ENCODE data around the gene GOLGA6C.

DNA sequence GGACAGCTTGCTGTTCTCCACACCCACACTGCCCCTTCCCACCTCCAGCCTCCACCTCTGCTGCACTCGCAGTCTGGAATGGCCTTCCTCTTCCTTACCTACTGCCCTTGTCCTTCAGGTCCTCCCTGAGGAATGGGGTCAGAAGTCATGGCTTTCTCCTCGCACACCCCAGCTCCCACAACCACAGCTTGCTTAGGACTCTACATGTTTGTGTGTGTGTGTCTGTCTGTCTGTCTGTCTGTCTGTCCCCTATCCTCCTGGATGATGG, 40.5 kb downstream of the CCDC33 start:
- RAMPAGE, long total RNA: no peak
- RRBS: no CpG with 5 or more reads among the region's 2 CpGs

- RAMPAGE, long total RNA: no peak
- RRBS: no CpG with 5 or more reads among the region's 13 CpGs
These were observed 2.7 kb downstream of the CYP11A1 start for GRCh38 chr15:74364650-74365274.

DNA sequence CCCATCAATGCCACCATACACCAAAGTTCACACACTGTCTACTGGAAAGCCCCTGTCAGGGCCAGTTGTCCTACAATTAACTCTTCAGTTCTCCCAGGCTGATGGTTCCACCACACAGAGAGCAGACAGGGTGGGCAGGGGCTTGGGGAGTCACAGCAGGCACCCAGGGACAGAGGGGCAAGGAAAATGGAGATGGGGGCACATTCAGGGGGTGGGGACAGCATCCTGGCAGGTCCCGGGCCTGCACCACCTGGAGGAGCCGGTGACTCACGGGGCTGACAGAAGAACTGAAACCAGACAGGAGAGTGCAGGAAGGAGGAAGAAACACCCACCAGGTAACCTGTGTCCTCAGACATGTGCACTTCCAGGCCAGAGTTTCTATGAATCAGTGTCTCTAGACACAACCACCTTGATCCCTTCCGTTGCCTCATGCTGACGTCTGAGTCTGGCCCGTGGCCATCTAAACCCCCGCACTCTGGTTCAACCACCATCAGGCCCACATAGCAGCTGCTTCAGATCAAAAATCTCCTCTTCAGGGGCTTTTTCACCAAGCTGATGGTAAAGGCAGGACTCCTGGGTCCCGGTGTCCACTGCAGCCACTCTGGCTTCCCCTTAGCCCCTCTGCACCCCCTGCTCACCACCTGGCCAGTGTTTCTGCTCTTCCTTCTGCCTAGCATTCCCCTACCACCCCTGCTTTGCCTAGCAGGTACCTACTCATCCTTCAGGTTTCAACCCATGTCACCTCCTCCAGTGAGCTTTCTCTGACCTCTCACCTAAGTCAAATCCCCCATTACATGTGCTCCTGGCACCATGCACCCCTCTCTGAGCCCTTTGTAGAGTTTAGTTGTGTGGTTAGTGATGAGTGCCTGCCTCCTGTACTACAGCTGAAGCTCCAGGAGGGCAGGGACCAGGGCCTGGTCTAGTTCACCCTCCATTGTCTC, 16.5 kb upstream of the CYP11A1 start:
- RAMPAGE, long total RNA: no peak
- RRBS: no CpG with 5 or more reads among the region's 8 CpGs

DNA sequence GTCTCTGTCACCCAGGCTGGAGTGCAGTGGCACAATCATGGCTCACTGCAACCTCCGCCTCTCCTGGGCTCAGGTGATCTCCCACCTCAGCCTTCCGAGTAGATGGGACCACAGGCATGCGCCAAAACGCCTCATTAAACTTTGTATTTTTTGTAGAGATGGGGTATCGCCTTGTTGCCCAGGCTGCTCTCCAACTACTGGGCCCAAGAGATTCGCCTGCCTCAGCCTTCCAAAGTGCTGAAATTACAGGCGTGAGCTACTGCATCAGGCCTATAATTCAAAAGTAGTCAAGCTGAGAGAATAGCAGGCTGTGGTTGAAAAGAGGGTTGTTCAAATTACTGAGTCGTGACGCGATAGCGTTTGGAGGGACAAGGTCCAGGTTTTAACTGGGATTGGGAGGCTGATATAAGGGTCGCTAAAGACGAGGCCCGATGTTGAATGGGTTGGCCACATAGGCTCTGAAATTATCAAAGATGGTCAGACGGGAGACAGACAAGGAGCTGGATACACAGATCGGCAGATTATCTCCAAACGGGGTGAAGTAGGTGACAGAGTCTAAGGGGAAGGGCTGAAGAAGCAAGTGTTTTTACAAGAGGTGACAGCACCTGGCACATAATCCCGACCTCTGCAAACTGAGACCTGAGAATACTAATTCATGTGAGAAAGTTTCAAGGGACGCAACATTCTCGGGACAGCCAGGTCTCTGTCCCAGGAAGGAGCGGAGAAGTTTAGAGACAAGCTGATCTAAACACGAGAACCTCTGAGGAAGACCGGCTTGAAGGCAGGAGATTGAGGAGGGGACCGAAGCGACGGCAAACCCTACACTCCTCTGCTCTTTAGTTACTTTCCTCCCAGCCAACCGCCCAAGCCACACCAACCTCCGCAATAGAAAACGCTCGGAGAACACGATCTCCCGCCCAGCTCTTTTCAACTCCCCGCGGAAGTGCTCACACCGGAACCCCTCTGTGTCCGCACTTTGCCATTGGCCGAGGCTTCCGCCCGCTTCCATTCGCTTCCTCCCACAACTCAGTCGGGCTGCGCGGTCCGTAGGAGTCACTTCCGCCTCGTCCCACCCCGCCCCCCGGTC, 657 bp upstream of the ARID3B start:
- RAMPAGE, long total RNA: no peak
- RRBS: no CpG with 5 or more reads among the region's 48 CpGs

DNA sequence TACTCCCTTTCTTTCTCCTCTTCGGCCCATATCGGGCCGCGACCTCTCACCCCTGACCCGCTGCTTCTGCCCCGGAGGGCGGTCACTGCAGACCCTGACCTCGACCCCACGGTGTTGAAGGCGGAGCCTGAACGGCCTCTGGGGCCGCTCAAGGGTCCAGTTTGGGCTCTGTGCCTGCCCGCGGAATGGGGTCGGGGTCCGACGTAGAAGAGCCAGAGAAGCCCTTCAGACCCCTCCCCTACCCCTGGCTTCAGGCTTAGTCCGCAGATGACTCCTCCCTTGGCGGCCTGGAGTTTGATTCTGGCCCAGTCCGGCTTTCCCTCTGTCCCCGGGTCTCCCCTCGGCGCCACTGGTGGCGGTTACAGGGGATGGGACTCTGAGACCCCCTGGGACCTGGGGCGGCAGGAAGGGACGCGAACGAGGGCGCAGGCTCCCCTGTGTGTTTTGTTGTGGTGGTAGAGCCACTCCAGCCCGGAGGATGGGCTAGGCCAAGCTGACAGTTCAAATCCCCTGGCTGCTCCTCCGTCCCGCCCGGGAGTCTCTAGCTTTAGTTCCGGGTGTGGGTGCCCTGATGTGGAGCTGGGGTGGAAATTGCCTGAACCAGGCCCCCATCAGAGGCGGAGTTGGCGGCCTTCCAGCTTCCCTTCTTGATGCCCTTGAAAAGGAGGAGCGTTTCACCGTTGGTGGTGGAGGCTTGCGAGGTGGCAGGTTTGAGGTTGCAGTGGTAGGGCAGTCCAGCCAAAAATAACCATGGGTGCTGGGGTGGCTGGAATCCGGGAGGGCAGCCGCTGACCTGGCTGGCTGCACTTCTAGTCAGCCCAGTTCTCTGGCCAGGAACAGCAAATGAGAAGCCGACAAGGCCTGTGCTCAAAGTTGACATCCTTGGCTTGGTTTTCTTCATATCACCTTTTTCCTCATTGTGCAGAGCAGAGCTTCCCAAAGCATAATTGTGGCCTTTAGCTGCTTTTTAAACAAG, 646 bp downstream of the CLK3 start:
- RAMPAGE, long total RNA: no peak
- RRBS: 2% methylated on average over 4 of the region's 42 CpGs

- RAMPAGE, long total RNA: no peak
- RRBS: no CpG with 5 or more reads among the region's 6 CpGs
These were observed 6.6 kb downstream of the CLK3 start for GRCh38 chr15:74622269-74622591.

- RAMPAGE, long total RNA: start-site peak on the plus strand at chr15:74642575-74643027, 31 and 13 reads in 2 replicates
- RRBS: no CpG with 5 or more reads among the region's 10 CpGs
These were observed 27.0 kb downstream of the CLK3 start for GRCh38 chr15:74642333-74643302.

- RAMPAGE, long total RNA: no peak
- RRBS: 33% methylated on average over 1 of the region's 9 CpGs
These were observed 7.5 kb downstream of the CSK start for GRCh38 chr15:74789318-74789862.

- RAMPAGE, long total RNA: no peak
- RRBS: 93% methylated on average over 3 of the region's 7 CpGs
These were observed 9.9 kb downstream of the CSK start for GRCh38 chr15:74791769-74792182.

DNA sequence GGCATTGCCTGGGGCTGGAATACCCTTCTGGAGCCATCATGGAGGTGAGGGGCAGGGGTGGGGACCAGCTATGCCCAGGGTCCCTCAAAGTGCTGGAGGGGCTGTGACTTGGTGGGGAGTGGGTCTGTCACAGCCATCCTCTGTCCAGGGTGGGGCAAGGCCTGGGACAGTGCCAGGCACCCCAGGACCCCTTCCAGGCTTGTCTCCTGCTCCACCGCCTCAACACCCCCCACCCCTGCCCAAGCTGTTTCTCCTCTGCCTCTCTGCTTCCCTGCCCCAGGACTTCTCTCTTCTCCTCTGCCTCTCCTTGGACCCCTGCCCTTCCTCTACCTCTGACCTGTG, 322 bp downstream of the LMAN1L start:
- RAMPAGE, long total RNA: no peak
- RRBS: no CpG with 5 or more reads among the region's 1 CpG

GRCh38 chr15:74814980-74815527, 2.4 kb downstream of the LMAN1L start:
- RAMPAGE, long total RNA: no peak
- RRBS: no CpG with 5 or more reads among the region's 6 CpGs

- RAMPAGE, long total RNA: no peak
- RRBS: no CpG with 5 or more reads among the region's 6 CpGs
These were observed 3.5 kb downstream of the SCAMP2 start for GRCh38 chr15:74869313-74870381.

DNA sequence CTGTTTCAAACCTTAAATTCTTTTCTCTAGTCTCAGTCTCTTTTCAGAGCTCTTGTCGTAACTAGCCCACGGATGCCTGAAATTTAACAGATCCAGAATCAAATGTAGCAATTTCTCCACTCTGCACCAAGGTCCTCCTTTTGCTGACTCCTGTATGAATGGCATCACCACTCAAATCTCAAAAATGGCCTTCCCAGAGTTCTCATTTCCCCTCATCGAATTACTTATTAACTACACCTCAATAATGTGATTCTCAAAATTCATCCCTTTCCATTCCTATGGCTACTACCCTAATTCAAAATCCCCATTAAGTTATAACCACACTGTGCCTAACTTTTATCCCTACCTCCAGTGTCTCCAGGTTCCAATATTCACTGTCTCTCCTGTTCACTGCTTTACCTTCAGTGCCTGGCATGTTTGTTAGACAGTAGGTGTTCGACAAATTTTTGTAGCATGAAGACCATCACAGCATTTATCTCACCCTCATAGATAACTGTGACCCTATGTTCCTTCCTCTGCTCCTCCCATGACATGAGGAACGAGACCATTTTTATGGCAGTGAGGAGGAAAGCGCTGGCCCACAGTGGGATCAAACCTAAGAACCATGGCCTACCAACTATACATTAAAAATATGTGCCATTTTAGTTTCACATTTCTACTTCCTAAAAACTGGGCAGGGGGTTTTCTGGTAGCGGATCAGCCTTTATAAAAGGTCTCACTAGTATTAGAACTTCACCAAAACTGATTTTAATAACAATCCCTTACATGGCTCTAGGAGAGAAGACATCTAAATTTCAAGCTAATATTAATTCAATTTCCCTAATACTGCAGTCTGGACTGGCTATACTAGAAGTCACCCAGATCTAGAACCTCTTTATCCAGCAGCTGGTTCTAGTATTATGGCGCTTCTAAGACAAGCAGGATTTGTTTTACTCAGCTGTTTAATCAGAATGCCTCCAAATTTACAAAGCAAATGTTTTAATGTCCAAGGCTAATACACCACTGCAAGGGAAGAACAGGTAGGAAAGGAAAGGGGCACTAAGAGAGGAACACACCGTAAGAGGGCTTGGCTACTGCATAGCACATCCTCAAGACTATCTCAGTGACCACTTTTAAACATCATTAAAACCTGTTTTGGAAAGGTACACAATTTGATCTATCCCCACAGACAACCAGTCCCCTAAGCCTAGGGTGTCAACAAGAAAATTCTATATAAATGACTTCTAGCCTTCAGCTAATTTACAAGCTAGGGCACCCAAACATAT, 12.6 kb upstream of the FAM219B start:
- RAMPAGE, long total RNA: no peak
- RRBS: no CpG with 5 or more reads among the region's 9 CpGs

- RAMPAGE, long total RNA: no peak
- RRBS: no CpG with 5 or more reads among the region's 15 CpGs
These were observed 4.9 kb upstream of the RPP25 start for GRCh38 chr15:74961117-74962243.

- RAMPAGE, long total RNA: no peak
- RRBS: no CpG with 5 or more reads among the region's 6 CpGs
These were observed 11.2 kb downstream of the PPCDC start for GRCh38 chr15:75034606-75034909.

DNA sequence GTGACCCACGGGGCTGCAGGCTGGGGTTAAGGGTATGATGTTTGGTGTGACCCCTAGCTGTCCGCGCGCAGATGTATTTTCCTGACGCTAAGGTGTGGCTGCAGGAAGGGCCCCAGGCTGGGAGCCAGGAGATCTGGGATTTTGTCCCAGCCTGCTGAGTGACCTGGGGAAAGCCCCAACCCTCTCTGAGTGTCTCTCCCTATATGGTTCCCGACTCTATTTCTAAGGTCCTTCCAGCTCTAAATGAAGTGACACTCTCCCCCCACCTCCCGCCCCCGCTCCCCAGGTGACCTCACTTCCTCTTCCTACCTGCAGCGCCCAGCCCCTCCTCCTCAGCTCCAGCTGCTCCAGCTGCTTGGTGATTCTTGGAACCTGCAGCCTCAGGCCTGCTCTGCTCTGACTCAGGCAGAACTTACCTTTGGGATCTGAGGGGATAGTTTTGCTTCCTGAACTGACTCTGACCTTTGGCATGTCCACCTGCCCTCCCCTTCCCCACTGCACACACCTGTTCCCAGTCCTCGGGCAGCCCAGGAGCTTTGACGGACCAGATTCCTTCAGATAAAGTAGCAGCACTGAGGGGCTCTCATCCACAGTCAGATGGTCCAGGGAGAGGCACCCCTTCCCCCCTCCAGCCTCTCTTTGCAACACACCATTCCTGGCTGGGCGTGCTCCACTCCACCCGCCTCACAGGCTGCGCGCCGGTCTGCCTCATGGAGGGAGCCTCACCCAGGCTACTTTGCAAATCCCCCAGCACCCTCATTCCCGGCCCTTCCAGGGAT, 937 bp upstream of the C15orf39 start:
- RAMPAGE, long total RNA: no peak
- RRBS: 10% methylated on average over 2 of the region's 17 CpGs

- RAMPAGE, long total RNA: no peak
- RRBS: 1% methylated on average over 34 of the region's 106 CpGs
These were observed 596 bp downstream of the C15orf39 start for GRCh38 chr15:75201981-75202974.

DNA sequence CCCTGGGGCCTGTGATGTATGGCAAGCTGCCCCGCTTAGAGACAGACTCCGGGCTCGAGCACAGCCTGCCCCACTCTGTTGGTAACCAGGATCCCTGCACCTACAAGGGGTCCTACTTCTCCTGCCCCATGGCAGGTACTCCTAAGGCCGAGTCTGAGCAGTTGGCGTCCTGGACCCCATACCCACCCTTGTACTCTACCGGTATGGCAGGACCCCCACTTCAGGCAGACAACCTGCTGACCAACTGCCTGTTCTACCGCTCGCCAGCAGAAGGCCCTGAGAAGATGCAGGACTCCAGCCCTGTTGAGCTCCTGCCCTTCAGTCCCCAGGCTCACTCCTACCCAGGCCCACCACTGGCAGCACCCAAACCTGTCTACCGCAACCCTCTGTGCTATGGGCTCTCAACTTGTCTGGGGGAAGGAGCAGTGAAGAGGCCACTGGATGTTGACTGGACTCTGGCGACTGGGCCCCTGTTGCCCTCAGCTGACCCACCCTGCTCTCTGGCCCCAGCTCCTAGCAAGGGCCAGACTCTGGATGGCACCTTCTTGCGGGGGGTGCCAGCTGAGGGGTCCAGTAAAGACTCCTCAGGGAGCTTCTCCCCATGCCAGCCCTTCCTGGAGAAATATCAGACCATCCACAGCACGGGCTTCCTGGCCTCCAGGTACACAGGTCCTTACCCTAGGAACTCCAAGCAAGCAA, 4.5 kb downstream of the C15orf39 start:
- RAMPAGE, long total RNA: no peak
- RRBS: no CpG with 5 or more reads among the region's 12 CpGs

DNA sequence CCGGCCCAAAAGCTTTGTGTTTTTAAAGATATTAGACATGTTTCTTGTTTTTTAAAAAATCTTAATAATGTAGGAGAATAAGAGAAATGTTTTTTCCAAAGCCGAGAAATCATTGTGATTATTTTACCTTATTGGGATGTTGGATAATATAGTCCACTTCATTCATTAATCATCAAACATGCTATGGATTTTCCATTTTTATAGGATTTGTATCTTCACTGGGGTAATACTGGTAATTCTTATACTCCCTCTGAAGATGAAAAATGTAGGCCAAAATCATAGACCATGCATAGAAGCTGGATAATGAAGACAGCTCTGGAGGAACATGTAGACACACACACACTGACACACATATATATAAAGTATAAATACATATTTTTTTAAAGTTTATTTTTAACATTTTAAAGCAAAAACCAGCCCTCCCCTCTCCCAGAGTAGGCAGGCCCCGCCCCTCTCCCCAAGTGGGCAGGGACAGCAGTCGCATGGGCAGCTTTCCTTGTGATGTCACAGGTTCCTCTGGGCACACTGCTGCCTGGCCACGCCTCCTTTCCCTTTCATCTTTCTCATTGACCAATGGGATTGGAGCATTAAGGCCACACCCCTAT, at the start of gene GOLGA6C:
Gene GOLGA6C, plus strand, starts transcription at position 423 of the 605 bp plus-strand sequence.
- RAMPAGE, long total RNA: no peak
- RRBS: no CpG with 5 or more reads among the region's 5 CpGs

DNA sequence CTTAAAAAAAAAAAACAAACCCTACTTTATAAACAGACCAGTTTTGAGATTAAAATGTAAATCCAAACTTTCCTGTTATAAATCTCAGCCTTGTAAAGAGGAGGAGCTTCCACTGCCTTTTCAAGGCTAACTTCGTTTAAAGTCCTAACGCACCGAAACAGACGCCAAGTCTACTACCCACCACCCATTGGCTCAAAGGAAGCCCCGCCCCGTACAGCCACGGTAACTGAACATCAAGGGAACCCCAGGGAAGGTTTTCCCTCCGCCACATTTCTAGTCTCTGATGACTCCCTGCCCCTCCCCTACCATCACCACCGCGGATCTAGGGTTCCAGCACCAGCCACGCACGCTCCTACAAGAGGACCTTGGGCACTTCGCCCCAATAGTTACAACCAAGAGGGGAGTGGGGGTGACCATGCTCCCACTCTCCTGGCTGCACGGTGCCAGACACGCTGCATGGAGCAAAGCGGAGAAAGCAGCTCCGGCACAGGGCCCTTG, 1.3 kb downstream of the SIN3A start:
- RAMPAGE, long total RNA: no peak
- RRBS: no CpG with 5 or more reads among the region's 17 CpGs

Data from hepatocyte (in vitro differentiated cells and primary cell).